GM19240 (cell line): ENCODE measurements around a stretch of chr1.

DNA sequence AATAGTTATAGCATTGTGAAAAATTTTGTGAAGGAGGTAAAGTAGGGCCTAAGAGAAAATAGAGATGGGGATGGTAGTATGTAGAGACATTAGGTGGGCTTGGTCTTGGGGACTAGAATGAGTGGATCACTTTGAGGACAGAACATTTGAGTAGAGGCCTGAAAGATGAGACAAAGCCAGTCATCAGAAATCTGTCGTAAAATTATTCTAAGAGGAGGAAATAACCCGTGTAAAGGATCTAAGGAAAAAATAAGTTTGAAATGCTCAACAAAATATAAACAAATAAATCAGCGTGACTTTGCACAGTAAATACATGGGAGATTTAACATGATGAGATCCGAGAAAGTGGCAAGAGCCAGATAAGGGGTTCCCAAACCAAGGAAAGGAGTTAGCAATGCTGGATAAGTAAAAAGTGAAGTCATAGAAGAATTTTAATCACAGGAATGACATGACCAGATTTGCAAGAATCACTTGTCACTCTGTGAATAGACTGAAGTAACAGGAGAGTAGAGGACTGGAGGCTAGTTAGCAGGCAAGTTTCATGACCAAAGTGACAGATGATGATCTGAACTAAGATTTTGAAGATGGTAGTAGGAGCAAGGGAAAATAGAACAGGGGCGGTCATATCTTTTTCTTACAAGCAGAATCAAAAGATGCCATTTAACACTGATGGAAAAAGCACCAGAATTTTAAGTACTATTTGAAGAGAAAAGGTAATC, 8.3 kb downstream of the CFH start:
- RRBS, result no CpG with 5 or more reads among the region's 5 CpGs

GRCh38 chr1:196672890-196673194, 21.0 kb downstream of the CFH start:
- RRBS, result no CpG with 5 or more reads among the region's 1 CpG

DNA sequence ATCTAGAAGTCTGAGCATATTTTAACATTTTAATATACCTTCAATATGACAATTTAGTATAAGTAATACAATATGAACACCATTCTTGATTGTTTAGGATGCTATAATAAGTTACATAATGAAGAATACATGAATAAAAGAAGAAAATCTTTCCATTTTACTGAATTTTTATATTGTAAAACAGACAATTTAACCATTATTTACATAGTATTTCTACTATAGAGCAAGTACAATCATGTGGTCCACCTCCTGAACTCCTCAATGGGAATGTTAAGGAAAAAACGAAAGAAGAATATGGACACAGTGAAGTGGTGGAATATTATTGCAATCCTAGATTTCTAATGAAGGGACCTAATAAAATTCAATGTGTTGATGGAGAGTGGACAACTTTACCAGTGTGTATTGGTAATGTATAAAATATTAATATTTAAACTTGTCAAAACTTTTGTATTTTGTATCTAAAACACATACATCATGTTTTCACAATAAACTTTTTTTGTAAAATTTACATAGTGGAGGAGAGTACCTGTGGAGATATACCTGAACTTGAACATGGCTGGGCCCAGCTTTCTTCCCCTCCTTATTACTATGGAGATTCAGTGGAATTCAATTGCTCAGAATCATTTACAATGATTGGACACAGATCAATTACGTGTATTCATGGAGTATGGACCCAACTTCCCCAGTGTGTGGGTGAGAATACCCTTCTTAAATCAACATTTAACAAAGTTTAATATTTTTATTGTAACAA, 48.2 kb upstream of the CFHR3 start:
- RRBS, result no CpG with 5 or more reads among the region's 2 CpGs

DNA sequence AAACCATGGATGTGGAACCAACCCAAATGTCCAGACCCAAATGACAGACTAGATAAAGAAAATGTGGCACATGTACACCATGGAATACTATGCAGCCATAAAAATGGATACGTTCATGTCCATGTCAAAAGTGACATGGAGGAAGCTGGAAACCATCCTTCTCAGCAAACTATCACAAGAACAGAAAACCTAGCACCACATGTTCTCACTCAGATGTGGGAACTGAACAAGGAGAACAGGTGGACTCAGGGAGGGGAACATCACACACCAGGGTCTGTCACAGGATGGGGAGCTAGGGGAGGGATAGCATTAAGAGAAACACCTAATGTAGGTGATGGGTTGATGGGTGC, 20.0 kb downstream of the CFHR4 start:
- RRBS, result no CpG with 5 or more reads among the region's 1 CpG

DNA sequence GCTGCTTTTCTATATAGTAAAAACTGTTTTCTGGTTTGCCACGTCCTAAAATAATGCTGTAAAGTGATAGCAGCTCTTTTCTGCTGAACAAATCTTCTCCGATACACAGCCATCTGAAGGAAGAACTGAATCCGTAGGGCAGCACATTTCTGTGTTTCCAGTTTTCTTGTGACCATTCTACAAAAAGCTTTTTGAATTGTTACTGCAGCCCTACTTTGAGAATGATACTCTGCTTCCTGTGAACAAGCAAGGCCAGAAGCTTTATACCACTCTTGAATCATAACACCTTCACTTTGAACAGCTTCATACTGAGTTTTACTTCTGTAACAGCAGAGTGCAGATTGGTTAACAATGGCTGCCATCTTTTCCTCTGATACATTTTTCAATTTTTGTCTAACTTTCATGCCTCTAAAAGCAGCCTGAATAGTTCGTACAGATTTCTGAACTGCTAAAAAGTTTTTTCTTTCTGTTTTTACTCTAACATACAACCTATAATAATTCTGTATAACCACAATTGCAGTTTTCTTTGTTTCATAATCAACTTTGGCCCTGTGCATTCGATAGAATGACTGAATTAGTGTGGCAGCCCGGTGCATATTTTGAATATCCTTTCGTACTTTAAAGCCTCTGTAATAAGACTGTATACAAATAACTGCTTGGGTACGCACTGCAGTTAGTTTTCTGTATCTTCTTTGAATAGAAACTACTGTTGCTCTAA, 33.7 kb upstream of the F13B start:
- RRBS, result no CpG with 5 or more reads among the region's 8 CpGs

DNA sequence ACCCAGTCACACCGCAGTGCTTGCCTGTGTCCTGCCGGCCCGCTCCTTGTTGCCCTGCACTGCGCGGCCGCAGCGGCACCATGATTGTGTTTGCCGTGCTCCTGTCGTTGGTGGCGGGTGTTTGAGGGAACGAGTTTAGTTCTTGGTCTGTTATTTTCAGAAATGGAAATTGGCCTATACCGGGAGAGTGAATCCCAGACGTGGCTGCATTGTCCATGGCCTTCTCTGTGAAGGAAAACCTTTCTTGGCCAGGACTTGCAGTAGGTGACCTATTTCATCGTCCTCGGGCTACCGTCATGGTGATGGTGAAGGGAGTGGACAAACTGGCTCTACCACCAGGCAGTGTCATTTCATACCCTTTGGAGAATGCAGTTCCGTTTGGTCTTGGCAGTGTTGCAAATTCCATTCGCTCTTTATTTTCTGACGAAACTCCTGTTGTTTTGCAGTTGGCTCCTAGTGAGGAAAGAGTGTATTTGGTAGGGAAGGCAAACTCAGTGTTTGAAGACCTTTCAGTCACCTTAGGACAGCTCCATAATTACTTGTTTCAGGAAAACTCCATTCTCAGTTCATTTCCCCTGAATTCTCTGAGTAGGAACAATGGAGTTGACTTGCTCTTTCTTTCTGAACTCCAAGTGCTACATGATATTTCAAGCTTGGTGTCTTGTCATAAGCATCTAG, 21.2 kb upstream of the ZBTB41 start:
- RRBS, result no CpG with 5 or more reads among the region's 19 CpGs

DNA sequence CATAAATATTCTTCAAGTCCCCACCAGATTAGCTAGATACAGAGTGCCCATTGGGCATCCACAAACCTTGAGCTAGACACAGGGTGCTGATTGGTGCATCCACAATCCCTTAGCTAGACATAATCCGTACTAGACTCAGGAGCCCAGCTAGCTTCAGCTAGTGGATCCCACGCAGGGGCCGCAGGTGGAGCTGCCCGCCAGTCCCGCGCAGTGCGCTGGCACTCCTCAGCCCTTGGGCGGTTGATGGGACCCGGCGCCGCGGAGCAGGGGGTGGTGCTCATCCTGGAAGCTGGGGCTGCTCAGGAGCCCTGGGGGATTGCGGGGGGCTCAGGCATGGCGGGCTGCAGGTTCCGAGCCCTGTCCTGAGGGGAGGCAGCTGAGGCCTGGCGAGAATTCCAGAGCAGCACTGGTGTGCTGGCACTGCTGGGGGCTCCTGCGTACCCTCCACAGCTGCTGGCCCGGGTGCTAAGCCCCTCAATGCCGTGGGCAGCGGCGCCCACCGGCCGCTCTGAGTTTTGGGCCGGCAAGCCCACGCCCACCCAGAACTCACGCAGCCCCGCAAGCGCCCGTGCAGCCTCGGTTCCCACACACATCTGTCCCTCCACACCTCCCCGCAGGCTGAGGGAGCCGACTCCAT, 87.2 kb downstream of the CRB1 start:
- RRBS, result 73% methylated on average over 5 of the region's 32 CpGs

GRCh38 chr1:197391407-197391918, 123.4 kb downstream of the CRB1 start:
- RRBS, result no CpG with 5 or more reads among the region's 2 CpGs

DNA sequence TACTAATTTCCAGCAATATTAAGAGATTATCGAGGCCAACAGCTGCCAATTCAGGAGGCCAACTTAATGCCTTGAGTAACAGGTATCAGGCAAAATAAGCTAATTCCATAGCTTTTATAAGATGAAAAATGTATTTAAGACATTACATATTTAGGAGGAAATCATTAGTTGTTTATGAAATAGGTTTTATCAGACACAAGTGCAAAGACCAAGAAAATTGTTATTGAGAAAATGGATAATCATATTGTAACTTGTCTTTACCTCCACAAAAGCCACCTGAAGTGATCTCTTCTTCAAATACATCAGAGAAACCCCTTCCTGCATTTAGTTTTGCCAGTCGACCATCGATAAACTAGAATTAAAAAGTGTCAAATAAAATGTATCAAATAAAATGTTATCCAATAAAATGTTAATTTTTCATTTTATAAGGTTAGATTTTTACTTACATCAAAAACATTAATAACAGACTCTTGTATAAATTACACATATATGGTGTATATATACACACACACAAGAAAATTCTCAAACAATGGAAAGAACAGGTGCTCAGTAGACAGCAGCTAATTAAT, 222.4 kb downstream of the DENND1B start:
- RRBS, result no CpG with 5 or more reads among the region's 3 CpGs

GRCh38 chr1:197560815-197562077, 214.0 kb downstream of the DENND1B start:
- RRBS, result no CpG with 5 or more reads among the region's 9 CpGs

- RRBS, result no CpG with 5 or more reads among the region's 1 CpG
These were observed 1.1 kb upstream of the DENND1B start for GRCh38 chr1:197776375-197776854.

DNA sequence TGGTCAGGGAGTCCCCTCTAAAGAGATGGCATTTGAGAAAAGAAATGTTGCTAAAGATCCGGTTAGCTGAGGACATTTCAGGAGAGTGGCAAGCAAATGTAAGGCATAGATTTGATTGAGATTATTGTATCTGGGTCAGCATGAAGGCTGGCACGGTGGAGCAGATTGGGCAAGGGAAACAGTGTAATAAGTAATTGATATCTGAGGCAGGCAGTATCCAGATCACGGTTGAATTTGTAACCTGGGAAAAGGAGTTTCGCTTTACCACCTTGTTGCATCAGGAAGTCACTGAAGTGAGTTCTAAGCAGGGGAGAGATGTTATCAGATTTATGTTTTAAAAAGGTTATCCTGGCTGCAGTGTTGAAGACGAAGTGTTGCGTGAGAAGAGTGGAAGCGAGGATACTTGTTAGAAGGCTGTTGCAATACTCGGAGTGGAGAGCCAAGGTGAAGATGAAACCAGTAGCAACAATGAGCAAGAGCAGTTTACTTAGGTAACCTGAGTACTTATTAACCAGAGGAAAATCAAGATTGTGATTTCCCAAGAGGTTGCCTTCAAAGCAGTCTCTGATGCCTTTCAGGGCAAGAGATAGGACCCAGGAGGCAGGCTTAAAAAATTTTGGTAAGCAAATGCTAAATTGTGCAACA, 77.8 kb downstream of the LHX9 start:
- RRBS, result no CpG with 5 or more reads among the region's 8 CpGs

DNA sequence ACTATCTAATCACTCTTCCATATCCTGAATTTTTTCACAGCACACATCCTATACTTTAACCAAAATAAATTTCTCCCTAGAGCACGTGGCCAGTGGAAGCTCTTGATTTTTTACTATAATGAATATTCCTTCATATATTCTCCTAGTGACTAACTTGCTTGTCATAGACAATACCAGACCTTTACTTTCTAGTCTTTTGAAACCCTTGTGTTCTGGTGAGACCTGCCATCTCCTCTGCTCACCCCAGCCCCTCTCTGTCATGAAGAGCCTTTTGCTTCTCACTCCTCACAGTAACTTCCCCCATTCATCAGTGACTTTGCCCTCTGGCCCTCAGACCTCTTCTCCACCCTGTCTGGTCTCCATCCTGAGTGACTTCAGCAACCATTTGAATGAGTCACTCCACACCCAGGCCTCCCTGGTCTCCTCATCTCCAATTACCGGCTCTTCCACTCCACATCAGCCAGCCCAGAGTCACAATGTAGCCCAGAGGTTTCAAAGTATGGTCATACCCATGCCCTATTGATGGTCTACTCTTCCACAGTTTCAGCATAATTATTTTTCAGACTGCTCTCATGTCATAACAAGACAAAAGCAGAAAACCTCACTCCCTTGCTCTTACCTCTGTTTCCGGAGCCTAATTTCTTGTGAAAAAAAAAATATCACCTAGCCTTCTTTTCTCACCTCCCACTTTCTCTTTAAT, 35.8 kb upstream of the NEK7 start:
- RRBS, result no CpG with 5 or more reads among the region's 3 CpGs

DNA sequence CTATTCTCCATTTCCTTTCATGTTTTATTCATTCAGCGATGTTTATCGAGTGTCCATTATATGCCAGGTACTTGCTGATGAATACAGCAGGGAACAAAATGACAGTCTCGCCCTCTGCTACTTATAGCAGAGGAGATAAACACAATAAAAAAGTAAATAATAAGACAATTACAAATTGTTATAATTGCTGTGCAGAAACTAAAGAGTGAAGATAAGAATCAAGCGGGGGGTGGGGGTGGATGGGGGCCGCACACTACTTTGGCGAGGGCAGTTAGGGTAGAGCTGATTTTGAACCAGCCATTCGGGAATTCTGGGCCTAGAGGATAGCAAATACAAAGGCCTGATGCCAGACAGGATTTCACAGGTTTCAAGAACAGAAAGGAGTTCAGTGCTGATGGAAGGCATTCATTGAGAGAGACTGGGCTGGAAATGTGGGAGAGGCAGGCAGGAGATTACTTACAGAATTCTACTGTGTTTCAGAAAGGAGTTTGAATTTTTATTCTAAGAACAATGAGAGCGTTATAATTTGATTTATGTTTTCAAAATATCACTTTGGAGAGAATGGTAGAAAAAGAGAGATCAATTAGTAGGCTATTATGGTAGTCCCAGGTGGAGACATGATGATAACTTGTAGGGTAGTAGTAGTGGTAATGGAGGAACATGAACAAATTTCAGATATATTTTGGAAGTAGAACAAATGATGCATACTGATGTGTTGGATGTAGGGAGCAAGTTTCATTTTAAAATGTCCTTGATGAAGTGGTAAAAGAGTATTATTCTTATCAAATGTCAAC, 66.1 kb downstream of the NEK7 start:
- RRBS, result no CpG with 5 or more reads among the region's 8 CpGs

DNA sequence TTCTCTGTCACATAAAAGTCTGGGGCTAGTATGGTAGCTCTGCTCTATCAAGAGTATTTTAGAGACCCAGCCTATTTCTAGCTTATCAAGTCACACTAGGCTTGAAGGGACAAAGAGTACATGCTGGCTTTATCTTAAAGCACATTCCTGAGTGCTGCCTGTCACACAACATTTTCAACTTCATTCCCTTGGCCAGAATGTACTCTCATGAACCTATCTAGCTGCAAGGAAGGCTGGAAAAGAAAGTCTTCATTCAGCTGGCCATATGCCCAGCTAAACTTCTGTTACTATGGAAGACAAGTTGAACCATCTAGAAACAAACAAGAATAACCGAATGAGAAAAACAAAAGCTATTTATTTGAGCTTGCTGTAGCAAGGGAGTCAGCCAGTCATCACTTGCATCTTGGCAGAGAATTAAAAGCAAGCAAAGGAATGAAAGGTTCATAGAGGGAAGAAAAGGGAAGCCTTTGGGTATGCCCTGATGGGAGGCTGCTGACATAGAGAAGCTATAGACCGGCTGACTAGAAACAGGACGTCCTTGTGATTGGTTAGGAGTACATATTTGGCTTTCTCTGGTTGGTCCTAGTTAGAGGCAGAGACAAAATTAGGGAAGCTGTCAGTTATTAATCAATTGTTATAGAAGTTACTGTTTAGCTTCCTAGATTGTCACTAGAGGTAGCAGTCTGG, 108.4 kb downstream of the NEK7 start:
- RRBS, result no CpG with 5 or more reads among the region's 3 CpGs

GRCh38 chr1:198292719-198293374, 136.0 kb downstream of the NEK7 start:
- RRBS, result no CpG with 5 or more reads among the region's 5 CpGs

GRCh38 chr1:198296849-198297596, 140.2 kb downstream of the NEK7 start:
- RRBS, result no CpG with 5 or more reads among the region's 2 CpGs

DNA sequence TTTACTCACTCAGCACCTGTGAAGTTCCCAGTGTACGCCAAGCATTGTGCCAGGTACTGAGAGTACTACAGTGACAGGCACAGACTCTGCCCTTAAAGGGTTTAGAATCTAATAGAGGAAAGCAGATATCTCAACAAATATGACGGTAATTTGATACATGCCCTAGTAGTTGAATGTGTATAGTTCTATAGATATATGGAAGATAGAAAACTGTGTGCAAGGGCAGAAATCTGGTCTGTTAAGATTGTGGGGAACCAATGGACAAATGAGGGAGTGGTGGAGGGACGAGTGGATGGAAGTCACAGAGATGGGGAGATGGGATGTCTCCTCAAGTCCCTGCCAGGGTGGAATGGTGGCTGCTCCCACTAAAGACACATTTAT, 90.8 kb downstream of the PTPRC start:
- RRBS, result no CpG with 5 or more reads among the region's 3 CpGs